ENCODE data around the gene TMEM126B.

GRCh38 chr11:78651193-78651423 is 76.4 kb upstream of the NARS2 start:
- RRBS, 2 experiments = no CpG with 5 or more reads among the region's 7 CpGs

GRCh38 chr11:79974184-79974650 is 533.4 kb upstream of the TENM4 start:
- RRBS, 2 experiments = no CpG with 5 or more reads among the region's 3 CpGs

GRCh38 chr11:82899994-82900251 is 307 bp downstream of the PRCP start:
- RRBS, 2 experiments = under 1% methylated on average over 5 of the region's 9 CpGs

GRCh38 chr11:82971194-82971716 is 69.7 kb downstream of the DDIAS start:
- RRBS, 2 experiments = no CpG with 5 or more reads among the region's 4 CpGs

DNA sequence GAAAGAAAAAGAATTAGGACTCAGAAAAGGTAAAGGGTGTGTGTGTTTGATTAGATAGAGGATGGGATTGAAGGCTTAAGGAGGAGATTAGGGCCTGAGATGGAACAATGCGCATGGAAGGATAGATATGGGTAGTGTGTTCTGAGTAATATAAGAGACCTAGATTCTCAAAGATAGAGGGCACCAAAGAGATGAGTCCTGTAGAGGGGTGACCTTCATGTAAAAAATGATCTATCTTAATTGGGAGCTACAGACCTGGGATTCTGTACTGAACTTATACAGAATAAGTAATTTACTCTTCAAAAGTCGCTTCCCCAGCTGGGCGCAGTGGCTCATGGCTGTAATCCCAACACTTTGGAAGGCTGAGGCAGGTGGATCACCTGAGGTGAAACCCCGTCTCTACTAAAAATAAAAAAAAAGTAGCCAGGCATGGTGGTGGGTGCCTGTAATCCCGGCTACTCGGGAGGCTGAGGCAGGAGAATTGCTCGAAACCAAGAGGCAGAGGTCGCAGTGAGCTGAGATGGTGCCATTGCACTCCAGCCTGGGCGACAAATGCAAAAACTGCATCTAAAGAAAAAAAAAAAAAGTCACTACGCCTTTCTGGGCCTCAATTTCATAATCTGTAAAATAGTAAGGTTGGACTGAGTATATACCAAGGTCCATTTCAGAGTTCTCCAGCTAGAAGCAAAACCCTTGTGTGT is 17.5 kb upstream of the RAB30 start:
- RRBS, 2 experiments = no CpG with 5 or more reads among the region's 10 CpGs

GRCh38 chr11:83186158-83186861 is 7.2 kb upstream of the ANKRD42 start:
- RRBS, 2 experiments = no CpG with 5 or more reads among the region's 5 CpGs

DNA sequence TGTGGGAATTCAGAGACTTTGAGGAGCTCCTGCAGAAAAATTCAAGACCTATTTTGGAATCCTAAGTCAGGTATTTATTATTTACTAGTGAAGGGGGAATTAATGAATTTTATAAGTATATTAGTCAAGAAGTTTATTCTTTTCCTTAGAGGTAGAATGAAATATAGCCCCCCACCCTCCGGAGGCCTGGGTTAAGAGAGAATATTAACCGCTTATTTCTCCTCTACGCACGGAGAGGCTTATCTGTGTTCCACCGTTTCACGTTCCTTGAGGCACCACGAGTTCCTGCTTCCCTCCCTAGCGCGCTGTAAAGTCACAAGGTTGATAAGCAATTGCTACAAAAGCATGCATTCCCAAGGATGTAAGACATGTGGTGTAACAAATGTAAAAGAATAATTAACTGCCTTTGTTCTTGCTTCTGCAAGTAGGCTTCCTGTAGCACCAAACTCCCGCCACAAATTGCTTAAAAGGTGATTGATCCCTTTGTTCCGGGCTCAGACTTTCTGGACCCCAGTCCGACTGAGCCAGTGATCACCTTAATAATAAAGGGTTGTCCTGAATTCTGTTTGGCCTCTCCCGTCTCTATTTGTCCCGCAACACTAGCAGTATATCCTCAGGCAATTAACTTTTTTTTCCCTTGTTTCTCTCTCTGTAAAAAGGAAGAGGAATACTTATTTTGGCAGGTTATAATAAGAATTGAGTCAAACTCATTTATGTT is 1.5 kb upstream of the ANKRD42 start:
- RRBS, 2 experiments = no CpG with 5 or more reads among the region's 14 CpGs

GRCh38 chr11:83691313-83691940 is 405.3 kb upstream of the CCDC90B start:
- RRBS, 2 experiments = no CpG with 5 or more reads among the region's 10 CpGs

DNA sequence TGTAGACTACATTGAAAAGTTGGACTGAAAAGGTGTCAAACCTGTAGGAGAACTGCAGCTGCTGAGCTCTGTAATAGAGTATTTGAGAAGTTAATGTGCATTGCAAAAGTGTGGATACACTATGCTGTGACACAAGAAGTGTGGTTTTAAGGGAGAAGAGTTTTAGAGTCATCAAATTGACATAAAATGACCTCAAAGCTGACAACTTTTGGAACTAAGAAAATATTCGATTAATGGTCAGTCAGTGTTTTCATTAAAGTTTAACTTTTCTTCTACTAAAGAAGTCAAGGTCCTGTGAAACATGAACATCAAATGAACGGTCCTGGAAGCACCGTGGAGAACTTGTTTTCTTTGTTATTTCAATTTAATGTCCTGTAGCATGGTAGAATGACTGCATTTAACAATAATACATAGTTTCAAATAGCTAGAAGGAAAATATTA is 624.0 kb upstream of the CCDC90B start:
- RRBS, 2 experiments = no CpG with 5 or more reads among the region's 3 CpGs

DNA sequence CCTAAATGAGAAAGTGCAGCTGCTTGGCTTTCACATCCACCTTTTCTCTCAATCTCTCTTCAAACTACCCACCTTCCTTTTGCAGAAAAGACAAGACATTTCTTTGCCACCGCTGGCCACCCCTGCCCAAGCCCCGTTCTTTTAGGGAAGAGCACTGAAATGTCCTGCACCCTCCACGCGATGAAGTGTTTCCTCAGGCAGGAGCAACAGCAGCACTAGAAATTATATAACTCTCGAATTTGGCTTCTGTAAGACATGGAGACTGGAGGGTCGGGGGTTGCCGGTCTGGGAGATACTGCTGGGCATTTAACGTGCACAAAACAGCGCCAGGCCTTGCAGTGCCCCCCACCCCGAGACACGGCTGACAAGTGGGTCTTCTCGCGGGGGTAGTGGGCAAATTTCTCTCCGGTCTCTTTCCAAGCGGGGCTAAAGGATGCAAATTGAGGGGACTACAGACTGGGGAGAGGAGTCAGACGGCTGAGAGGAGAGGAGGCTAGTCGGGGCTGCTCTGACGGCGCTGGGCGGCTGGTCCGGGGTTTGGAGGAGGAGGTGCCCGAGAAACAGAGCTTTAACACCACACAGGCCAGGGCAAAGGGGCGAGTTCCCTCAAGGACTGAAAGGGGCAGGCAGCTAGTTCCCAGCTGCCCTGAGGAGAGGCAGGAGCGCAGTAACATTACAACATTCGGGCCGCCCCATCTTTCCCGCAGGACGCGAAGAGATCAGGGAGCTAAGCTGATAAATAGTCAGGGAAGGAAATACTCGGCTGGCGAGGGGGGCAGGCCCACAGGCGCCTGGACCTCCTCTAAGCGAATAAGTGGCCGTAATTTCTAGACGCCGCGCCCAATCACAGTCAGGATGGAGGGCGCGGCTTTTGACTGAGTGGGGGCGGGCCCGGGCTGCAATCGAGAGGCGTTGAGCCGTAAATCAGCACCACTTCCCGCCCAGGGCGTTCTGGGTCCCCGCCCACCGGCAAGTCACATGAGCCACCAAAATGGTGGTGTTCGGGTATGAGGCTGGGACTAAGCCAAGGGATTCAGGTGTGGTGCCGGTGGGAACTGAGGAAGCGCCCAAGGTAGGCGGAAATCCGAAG is at the start of gene TMEM126B:
TMEM126B (plus strand) TSS at position 977 of the 1,090 bp plus-strand sequence.
- RRBS, 2 experiments = 1 to 2% methylated on average over 9 to 10 of the region's 53 CpGs

GRCh38 chr11:85659295-85660132 is 5.4 kb downstream of the CREBZF start:
- RRBS, 2 experiments = no CpG with 5 or more reads among the region's 2 CpGs

DNA sequence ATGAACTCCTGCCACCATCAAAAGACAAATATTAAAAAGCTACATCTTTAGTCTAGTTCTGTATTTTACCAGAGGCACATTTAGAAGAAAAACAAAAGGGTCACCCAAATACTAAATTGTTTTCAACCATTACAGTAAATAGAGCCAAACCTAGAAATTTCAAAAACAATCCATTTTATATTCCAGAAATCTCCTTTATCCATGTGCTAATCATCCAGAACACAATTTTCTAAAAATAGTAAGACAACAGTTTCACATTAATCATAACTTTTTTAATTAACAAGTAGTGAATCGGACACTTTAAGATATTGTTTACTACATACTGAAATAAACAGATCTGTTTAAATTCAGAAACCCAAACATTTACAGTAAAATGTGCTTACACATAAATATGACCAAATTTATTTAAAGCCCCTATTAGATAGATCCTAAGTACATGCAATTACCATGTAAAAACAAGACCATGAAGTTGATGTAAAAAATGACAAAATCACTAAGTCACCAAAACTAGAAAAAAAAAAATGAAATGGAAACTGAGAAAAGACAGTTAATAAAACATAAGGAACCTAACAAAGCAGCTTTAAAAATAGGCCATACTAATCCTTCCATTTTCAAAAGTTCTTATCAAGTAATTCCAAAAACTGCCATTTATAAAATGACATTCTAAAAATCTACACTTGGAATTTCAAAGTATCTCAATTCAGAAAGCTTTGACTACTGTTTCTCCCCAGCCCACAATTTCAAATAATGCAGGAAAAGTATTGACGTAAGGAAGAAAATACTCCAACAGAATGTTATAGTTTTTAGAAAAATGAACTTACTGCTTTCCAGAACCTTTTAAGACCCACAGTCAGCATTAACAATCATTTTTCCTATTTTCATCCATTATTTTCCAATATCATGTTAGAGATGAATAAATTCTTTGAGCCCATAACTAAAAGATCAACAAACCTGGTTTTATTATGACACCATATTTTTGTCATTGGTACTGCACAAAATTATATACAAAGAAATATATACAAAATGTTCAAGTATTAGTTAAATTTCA is 3.8 kb downstream of the CREBZF start:
- RRBS, 2 experiments = no CpG with 5 or more reads among the region's 2 CpGs

DNA sequence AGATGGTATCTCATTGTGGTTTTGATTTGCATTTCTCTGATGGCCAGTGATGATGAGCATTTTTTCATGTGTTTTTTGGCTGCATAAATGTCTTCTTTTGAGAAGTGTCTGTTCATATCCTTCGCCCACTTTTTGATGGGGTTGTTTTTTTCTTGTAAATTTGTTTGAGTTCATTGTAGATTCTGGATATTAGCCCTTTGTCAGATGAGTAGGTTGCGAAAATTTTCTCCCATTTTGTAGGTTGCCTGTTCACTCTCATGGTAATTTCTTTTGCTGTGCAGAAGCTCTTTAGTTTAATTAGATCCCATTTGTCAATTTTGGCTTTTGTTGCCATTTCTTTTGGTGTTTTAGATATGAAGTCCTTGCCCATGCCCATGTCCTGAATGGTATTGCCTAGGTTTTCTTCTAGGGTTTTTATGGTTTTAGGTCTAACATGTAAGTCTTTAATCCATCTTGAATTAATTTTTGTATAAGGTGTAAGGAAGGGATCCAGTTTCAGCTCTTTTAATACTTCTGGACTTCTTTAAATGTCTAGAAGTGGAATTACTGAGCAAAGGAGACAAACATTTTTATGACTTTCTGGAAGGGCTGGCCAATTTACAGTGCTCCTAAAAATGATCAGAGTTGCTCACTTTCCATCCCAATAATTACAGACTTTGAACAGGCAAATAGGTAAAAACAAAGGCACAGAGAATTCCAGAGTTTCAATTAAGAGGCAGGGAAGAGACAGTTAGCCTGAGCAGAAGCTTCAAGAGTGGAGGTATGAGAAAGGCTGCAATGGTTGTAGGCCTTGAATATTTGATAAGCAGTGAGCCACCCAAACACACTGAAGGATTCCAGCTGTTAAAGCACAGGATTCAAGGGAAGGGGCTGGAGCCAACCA is 97.8 kb downstream of the CCDC83 start:
- RRBS, 2 experiments = no CpG with 5 or more reads among the region's 2 CpGs

- RRBS, 2 experiments = no CpG with 5 or more reads among the region's 4 CpGs
Observed at GRCh38 chr11:85955573-85956300, 100.6 kb downstream of the CCDC83 start.

DNA sequence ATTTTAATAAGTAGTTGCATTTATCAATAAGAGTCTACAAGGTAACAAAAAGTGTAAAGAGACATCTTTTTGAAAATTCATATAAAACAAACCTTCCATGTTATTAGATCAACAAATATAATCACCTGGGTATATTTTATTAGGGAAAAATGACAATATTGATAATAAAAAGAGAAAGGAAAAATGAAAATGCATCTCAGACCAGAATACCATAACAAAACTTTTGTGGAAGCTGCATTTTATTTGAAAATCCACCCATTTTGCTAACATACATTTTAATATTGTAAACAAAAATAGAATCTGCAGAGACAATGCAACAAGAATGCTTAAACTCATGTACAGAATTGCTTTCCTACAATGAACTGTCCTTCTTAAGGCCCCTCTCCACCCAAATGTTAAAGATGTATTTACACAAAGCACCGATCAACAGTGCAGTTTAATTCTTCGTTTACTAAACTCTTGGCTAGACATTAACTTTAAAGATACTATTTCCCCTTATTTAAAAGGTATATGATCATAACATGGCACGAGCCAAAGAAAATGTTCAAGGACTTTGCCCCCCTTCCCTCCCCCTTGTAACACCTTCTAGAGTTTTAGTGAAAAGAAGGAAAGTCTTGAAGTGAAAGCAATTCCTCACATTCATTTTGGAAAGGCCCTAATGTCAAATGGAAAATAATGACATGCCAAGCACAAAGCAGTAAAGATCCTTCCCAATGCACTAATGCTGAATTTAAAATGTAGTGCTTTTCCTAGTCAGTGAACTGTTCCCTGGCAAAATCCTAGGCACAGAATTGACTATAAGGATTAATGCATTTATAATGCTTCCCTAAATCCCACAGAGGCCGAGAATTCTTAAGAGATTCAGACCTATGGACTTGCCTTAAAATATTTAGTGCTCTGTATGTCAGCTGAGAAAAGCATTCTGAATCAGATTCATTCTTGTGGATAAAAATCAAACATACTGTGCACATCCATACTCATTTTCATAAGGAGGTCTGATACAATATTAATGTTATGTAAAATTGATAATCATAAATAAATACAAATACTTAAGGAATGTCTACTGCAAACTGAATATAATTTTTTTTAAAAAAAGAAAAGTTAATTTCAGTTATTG is 102.6 kb downstream of the CCDC83 start:
- RRBS, 2 experiments = no CpG with 5 or more reads among the region's 4 CpGs

GRCh38 chr11:85983728-85984102 is 85.2 kb downstream of the PICALM start:
- RRBS, 2 experiments = no CpG with 5 or more reads among the region's 1 CpG

- RRBS, 2 experiments = no CpG with 5 or more reads among the region's 2 CpGs
Observed at GRCh38 chr11:86019757-86020514, 48.9 kb downstream of the PICALM start.

- RRBS, 2 experiments = no CpG with 5 or more reads among the region's 5 CpGs
Observed at GRCh38 chr11:86484218-86484836, 109.6 kb downstream of the CCDC81 start.

DNA sequence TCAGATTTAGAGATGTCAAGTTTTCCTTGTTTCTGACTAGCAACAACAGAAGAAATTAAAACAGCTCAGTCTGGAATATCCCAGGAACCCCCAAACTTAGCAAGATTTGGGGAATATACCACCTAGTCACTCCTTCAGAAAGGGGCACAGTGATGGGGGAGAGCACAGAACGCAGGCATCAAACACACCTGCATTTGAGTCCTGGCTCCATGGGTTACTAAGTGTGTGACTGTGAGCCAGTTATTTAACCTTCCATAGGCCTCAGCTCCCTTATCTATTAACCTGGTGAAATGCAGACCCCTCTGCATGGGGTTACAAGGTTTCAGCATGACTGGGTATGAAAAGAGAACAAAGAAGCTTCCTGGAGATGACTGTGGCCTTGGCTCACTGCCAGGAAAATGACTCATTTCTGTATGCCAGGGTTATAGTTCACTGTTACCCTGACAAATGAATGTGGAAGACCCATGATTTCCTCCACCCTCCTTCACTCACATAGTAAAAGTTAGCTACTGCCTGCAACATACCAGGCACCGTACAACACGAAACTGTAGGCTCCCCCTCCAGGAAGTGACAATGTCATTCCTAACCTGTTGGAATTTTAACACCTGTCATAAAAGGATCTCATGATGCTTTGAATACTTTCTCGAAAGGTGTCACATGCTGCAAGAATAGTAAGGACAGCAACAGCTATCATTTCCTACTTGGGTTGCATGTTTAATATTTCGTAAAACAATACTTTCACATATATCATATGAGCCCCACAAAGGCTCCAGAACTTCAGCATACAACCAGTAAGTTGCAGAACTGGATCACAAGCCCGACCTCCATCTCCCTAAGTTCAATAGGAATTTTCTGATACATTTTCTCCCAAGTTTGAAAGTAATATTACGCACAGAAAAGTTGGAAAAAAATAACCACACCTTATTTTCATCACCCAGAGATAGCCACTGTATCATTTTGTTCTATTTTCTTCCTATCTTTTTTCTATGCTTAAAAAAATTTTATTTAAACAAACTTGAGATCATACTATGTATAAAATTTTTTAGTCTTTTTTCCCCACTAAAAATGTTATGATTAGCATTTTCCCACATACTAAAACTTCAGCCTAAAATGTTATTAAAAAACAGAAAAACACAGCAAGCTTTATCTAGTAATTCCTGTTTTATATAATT is 207.2 kb upstream of the PRSS23 start:
- RRBS, 2 experiments = no CpG with 5 or more reads among the region's 7 CpGs

GRCh38 chr11:86672303-86672827 is 128.0 kb upstream of the PRSS23 start:
- RRBS, 2 experiments = no CpG with 5 or more reads among the region's 32 CpGs